Hematopoietic multipotent progenitor cell (in vitro differentiated cells): ENCODE results near the gene CHCHD3.

DNA sequence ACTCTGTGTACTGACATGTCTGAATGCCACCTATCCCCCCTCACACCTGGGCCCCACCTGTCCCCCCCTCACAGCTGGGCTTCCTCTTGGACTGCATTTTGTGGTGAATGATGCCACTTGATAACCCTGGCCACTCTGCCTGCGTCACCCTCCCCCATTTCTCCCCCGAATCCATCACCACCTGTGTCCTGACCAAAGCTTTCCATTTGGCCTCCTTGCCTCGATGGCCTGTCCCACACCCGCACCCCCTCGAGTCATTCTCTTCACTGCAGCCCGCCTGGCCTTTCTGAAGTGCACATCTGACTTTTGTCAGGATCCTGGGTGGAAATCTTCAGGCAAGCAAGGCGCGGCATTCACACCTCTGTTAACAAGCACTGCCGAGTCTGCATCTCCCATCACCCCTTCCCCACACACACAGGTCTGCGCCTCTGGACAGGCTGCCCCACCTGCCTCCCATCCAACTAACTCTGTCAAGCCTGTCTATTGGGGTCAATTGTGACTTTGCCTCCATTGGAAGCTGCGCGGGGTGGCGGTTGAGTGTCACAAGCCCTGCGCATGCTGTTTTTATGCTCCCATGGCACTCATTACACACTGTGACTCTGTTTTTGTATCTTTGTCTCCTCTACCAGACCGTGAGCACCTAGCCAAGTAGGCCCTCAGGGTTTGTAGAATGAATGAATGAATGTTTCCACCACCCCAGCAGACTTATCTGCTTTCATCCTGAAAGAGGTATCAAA, 175.4 kb upstream of the KLF14 start:
- CAGE, long polyA plus RNA: no peak

DNA sequence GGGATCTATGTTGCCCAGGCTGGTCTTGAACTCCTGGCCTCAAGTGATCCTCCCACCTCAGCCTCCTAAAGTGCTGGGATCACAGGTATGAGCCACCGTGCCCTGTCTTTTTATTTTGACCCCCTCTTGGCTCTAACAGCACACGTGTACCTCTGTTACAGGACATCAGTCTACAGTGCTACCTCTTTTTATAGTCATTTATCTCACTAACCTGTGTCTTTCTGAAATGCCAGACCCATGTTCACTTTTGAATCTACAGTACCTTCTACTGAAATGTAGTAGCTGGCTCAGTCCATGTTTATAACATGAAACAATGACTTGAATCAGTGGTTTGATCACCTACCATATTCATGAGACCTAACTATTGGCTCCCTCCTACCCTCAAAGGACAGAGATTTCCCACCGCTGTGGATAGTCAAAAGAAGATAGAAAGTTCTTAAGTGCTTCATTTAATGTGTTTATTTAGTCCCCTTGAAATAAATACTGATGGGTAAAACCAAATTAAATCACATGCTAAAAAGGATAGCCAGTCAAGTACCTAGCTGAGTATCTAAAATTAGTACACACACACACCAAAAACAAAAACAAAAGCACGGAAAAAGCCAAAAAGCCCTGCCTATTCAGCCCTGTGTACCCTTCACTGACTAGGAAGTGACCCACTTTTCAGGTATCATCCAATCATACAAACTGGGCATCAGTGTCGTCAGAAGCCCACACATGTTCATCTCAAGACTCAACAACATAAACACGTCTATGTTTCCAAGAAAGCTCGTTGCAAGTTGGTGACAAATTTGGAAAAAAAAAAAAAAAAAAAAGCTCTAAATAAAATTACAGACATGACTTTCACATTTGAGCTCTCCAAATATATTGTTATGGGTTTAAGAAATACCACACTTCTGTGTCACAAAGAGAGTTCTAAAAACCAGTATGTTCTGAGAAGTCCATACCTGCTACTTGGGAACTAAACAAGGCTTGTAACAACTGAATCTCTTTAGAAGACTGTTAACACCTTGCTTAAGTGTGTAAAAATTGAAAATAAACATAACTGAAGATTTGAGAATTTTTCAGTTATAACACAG, 204.4 kb upstream of the KLF14 start:
- CAGE, long polyA plus RNA: no peak

DNA sequence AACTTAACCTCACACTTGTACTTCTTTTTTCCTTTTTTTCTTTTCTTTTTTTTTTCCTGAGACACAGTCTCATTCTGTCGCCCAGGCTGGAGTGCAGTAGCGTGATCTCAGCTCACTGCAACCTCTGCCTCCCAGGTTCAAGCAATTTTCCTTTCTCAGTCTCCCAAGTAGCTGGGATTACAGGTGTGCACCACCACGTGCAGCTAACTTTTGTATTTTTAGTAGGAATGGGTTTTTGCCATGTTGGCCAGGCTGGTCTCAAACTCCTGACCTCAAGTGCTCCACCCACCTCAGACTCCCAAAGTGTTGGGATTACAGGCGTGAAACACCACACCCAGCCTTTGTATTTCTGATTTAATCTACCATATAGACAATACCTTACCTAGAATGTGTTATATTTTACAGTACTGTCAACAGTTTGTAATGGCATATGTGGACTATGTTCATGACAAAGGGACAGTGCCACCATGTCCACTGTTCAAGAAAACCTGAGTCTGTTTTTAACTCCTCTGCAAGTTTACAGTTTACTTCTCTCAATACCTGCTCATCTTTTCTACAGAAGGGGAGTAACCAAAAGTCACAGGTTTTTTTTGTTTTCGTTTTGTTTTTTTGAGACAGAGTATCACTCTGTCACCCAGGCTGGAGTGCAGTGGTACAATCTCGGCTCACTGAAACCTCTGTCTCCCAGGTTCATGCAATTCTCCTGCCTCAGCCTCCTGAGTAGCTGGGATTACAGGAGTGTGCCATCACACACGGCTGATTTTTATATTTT, 223.9 kb upstream of the KLF14 start:
- CAGE, long polyA plus RNA: no peak

- CAGE, long polyA plus RNA: no peak
These were observed 261.6 kb upstream of the KLF14 start for GRCh38 chr7:130995377-130996177.

DNA sequence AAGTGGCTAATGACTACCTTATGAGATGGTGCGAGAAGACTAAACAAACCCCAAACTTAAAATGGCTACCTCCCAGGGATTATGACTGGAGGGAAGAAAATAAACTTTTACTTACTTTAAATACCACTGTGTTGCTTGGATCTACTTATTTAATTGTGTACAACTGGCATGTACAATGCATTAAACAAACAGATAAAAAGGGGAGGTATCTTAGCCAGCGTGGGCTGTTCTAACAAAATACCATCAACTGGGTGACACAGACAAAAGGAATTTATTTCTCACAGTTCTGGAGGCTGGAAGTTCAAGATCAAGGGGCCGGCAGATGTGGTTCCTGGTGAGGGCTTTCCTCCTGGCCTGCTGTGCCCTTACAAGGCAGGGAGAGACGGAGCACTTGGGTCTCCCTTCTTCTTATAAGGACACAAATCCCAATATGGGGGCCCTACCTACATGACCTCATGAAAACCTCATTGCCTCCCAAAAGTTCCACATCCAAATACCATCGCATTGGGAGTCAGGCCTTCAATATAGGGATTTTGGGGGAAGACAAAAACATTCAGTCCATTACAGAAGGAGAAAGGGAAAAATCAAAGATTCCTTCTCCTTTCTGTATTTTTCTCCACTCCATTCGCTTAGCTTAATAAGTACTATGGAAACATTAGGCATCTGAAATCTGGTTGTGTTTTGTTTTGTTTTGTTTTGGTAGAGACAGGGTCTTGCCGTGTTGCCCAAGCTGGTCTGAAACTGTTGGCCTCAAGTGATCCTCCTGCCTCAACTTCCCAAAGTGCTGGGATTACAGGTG, 281.7 kb upstream of the KLF14 start:
- CAGE, long polyA plus RNA: no peak

GRCh38 chr7:131055401-131056400, 272.0 kb upstream of the MKLN1 start:
- CAGE, long polyA plus RNA: no peak

DNA sequence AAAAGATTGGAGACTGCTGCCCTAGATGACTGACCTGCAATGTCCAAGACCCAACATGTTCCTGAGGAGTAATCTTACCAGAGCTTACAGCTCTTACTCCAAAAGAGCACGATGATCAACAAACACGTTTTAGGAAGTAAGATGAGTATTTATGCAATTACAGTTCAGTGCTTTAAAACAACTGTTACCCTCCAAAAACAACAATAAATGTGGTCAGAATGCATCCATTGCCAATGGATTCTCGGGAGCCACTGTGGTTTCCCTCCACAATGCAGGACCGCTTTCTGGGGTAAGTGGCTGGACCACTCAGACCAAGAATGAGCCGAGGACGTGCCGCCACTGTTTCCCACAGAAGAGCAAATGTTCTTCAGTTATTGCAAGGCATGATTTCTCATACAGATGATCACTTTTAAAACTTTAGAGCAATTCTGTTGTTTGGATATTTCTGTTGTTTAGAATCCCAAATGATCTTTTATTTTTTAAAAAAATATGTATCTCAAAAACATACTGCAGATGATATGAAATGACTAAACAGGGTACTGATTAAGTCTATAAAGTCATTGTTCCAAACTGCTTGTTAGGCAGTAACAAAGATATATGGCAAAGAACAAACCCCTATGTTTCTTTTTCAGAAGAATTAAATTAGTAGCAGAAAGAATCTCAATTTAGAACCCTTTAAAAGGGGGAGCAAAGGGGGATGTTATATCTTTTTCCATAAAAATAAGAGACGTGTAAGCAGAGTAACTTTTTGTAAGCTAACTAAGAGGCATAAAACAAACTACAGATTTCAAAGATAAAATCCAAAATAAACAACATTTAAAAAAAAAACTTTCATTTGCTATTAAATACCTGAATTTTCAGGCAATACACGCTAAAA, 232.1 kb upstream of the MKLN1 start:
- CAGE, long polyA plus RNA: no peak

GRCh38 chr7:131103373-131103872, 224.3 kb upstream of the MKLN1 start:
- CAGE, long polyA plus RNA: no peak

DNA sequence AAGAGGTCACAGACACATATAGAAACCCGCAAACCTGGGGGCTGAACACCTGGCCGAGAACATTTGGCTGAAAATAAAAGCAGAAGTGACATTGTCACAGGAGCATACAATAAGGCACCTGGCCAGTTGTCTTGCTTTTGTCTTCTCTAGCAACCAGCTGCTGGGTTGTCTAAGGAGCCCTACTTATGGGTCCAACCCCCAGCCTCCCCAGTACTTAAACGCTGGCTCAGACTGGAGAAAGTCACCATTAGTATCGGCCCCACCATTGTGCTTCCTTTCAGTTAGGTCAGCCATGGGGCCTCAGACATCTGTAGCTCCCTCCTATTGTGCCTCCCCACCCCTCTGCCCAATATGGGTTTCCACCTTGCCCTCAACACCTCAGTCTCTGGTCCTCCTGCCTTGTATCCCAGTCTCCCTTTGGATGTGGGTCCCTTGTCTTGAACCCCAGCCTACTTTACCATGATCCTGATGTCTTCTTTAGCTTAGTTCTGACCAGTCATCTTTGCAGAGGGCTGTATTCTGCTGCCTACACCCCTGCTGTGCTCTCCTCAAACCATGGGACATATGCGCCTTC, 203.3 kb upstream of the MKLN1 start:
- CAGE, long polyA plus RNA: no peak

DNA sequence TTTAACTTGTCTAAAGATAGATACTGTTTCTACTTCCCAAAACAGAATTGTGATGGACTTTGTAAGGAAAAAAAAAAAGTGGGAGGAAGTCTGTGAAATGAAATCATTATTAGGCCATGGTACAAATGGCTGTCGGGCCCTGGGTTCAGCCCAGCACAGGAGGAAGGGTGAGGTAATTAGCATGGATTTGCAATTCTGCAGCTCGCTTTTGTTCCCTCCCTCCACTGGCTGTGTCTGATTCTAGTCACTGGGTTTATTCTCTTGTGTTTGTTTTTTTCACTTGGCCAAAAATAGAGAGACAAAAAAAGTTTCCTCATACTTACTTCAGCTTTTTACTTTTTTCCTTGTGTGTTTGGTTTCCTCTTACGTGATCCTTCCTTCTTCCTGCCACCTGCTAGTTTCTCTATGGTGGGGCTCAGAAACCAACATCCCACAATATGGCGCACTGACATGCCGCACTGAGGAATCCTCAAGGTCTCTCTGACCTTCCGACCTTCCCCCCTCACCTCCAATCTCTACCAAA, 108.1 kb upstream of the MKLN1 start:
- CAGE, long polyA plus RNA: no peak

DNA sequence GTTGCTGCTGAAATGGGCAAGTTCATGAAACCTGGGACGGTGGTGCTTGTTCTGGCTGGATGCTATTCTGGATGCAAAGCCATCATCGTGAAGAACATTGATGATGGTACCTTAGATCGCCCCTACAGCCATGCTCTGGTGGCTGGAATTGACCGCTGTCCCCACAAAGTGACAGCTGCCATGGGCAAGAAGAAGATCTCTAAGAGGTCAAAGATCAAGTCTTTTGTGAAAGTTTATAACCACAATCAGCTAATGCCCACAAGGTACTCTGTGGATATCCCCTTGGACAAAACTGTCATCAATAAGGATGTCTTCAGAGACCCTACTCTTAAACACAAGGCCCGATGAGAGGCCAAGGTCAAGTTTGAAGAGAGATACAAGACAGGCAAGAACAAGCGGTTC, 85.1 kb upstream of the MKLN1 start:
- CAGE, long polyA plus RNA: no peak

- CAGE, long polyA plus RNA: no peak
These were observed 55.6 kb downstream of the PODXL start for GRCh38 chr7:131500392-131501585.

GRCh38 chr7:131503498-131504625, 52.6 kb downstream of the PODXL start:
- CAGE, long polyA plus RNA: no peak

DNA sequence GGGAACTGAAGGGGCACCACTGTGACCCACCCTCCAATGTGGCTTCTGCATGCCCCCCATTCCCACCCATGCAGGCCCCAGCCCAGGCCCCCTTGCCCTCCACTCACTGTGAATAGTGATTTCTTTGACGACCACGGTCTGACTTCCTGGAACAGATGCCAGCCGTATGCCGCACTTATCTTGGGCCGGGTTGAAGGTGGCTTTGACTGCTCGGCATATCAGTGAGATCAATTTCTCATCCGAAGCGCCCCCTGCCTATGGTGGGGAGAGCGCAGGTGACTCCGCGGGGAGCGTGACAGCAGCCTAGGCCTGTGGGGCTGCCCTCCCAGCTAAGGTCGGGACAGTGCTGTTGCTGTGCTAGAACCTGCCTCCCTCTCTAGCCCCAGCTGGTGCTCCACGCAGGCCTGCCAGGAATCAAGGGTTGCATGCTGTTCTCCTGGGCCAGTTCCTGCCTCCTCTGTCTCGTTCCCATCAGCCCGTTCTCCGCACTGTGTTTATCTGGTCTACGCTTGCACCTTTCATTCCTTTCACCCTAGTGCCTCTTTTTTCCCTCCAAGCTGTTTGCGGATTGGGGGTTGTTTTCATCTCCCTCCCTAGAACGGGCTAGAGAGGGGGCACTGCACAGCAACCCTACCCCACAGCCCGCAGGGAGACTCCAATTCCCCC, 49.8 kb downstream of the PODXL start:
- CAGE, long polyA plus RNA: no peak

GRCh38 chr7:131518807-131519458, 37.5 kb downstream of the PODXL start:
- CAGE, long polyA plus RNA: no peak

DNA sequence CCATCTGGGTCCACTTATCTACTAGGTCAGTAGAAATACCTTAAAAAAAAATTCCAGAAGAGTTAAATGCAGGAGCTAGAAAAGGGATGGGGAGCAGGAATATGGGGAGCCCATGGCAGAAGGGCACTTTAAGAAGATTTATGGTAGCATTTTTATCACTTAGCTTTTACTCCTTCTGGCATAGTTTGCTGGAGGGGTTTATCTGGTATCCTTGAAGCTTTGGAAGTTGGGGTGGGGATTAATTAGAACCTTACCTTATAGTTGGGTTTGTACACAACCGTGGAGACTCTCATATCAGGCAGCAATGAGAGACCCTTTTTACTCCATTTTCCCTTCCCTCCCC, 465.6 kb upstream of the PODXL start:
- CAGE, long polyA plus RNA: no peak

DNA sequence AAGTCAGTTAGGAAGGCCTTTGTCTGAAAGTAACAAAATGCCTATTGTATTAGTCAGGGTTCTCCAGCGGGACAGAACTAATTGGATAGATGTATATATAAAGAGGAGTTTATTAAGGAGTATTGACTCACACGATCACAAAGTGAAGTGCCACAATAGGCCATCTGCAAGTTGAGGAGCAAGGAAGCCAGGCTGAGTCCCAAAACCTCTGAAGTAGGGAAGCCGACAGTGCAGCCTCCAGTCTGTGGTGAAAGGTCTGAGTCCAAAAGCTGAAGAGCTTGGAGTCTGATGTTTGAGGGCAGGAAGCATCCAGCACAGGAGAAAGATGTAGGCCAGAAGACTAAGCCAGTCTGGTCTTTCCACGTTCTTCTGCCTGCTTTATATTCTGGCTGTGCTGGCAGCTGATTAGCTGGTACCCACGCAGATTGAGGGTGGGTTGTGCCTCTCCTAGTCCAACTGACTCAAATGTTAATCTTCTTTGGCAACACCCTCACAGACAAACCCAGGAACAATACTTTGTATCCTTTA, 14.1 kb upstream of the PLXNA4 start:
- CAGE, long polyA plus RNA: no peak

GRCh38 chr7:132910640-132911099, 171.2 kb downstream of the CHCHD3 start:
- CAGE, long polyA plus RNA: no peak

DNA sequence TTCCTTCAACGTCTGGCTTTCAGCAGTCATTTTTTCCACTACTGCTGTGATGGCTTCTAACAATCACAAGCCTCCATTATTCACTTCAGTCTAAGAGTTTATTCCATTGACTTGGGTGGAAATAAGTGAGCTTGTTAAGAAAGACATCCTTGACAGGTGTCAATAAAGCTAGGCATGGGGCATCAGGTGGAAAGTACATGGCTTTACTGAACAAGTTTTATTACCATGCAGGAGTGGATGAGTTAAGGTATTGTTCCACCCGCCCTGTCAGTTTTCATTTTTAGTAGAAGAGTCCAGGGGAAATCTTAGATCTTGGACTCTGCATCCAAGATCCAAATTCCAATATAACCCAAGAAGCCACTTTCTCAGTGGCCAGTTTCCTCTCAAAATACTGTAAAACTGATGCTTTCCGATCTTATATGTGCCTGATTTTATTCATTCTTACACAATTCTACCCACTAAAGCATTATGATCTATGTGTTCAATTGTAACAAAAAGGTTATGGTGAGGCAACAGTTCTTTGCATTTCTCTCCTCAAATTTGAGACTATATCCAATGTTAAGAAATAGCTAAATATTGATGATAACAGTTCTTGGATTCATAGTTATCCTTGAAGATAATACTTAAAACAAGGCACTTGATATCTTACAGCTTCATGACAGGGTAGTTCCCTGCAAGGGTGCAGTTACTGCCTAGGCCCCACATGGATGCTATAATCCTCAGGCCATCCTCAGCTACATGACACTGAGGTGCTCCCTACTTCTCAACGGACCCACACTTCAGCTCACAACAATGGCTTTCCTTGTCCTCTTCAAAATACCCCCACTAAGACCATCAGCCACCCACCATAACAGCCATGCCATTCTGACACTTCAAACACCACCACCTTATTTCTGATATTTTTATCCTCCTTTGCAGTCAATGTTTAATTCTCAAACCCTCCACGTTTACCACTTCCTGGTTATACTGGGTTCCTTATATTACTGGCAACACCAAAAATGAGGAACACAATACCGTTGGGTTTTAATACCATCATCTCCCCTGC, 140.9 kb downstream of the CHCHD3 start:
- CAGE, long polyA plus RNA: no peak

GRCh38 chr7:133081503-133082561, at the start of gene CHCHD3:
Gene CHCHD3, minus strand, starts transcription at chr7:133082090.
- CAGE, long polyA plus RNA: start-site peak on the minus strand at chr7:133082051-133082098, 215 reads